AG09309 (cell line): Measurements from ENCODE around the genes VRK1 and SETD3.

- RRBS, result no CpG with 5 or more reads among the region's 53 CpGs
Measured at GRCh38 chr14:96797006-96797577, at the start of gene VRK1. Gene VRK1 (plus strand): TSS chr14:96797382.

- RRBS, result no CpG with 5 or more reads among the region's 3 CpGs
Measured at GRCh38 chr14:96852755-96853178, 55.6 kb downstream of the VRK1 start.

GRCh38 chr14:97709475-97710176, 912.4 kb downstream of the VRK1 start:
- RRBS, result no CpG with 5 or more reads among the region's 6 CpGs

GRCh38 chr14:97762413-97763109, 965.4 kb downstream of the VRK1 start:
- RRBS, result no CpG with 5 or more reads among the region's 6 CpGs

DNA sequence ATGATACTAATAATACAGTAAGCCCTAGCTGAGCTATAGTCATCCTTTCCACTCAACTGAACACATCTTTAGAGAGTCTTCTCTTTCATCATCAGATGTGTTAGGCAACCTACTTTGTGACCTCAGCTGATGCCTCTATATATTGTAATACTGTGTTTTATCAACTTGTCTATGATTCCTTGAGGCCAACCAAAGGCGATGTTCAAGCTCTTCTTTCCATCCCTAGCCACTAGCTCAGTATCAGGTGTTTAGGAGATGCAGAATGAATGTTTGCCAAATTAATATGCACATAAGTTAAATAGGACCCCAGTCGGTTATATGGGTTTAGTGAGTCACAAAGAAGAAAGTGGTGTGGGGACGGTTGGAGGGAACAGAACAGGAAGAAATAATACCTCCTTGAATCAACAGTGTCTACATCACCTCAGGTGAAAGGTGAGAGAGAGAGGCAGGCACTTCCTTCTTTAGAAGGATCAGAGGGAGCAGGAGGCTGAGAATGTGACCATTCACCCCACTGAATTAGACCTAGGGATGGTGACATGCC, 1196.6 kb downstream of the VRK1 start:
- RRBS, result no CpG with 5 or more reads among the region's 3 CpGs

- RRBS, result no CpG with 5 or more reads among the region's 36 CpGs
Measured at GRCh38 chr14:99191583-99192756, 80.0 kb downstream of the BCL11B start.

DNA sequence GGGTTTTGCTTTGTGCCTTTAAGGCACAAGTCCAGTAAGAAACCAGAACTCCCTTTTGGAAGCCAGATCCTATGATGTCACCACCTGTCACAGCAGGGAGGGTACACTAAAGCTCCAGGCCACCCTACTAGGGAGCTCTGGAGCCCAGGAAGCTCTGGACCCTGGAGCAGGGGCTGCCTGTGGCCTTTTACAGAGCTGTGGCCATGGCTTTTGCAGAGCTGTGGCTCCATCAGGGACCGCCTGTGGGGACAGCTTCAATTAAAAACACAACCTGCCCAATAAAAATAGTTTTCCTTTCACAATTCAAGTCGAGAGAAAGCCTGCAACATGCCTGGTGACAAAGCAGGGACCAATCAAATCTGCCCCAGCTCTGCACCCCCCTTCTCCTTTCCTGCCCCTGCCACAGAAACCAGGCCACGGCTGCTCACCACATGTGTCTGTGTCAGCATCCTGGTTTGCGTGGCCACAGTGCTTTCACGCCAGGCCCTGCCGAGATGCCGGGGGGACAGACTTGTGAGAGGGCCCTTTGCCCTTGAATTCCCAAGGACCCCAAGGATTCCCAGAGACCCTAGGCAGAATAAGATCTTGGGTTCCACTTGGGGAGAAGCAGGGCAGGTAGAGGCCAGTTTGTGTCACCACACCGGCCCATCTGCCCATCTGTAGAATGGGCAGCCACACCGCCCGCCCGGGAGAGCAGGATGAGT, 41.8 kb downstream of the BCL11B start:
- RRBS, result 6% methylated on average over 4 of the region's 11 CpGs

- RRBS, result no CpG with 5 or more reads among the region's 9 CpGs
Measured at GRCh38 chr14:99236654-99237574, 35.1 kb downstream of the BCL11B start.

DNA sequence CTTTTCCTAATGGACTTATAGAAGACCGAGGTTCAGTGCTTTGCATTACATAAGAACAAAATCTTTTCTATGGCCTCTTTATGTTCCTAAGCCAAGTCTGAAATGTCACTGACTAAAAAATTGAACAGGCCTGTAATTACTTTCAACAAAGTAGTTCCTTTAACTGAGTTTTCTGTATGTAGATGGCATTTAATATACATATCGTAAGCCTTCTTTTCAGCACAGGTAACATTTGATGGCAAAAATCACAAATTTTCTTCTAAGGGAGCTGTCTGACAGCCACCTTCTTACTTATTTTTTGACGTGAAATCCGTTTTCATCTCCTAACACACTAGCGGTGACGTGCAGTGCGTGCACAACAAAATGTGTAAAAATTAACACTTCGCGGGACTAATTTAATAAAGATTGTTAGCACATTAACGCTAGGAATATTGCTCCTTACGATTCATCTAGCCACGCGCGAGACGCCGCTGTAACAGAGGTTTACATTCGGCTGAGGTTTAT, 31.6 kb downstream of the BCL11B start:
- RRBS, result no CpG with 5 or more reads among the region's 17 CpGs

DNA sequence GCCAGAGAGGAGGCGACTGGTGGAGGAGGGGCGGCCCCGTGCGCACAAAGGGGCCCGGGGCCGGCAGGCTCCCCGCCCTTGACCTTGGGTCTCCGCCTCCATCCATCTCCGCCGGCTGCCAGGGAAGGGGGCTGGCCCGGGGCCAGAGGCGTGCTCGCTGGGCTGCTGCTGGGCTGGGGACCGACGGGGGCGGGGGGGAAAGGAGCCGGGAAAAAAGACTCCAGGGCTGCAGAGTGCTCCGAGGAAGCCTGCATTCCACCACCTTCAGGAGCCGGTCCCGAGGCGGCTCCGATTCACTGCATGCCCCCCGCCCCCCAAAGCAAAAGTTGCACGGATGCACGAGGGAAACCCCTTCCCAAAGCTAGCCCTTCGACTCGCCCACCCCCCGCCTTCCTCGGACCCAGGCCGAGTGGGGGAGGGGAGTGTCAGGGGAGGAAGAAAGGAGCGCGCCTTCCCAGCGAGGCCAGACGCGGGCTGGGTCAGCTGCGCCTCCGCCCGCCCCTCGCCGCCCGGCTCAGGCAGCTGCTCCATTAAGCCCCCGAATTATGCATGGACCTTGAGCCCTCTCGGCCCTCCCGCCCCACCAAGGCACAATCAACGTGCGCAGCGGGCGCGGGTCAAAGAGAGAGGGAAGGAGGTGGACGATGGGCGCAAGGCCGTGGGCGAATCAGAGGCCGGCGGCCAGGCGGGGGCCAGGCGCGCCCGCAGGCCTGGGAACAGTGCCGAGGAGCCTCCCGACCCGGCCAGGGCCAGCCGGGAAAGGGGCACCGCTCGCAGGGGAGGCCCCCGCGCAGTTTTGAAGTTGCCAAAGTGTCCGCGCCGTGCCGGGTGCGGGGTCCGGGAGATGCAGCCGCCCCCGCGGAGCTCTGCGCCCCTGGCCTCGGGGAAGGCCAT, 26.0 kb downstream of the BCL11B start:
- RRBS, result 11% methylated on average over 36 of the region's 78 CpGs

DNA sequence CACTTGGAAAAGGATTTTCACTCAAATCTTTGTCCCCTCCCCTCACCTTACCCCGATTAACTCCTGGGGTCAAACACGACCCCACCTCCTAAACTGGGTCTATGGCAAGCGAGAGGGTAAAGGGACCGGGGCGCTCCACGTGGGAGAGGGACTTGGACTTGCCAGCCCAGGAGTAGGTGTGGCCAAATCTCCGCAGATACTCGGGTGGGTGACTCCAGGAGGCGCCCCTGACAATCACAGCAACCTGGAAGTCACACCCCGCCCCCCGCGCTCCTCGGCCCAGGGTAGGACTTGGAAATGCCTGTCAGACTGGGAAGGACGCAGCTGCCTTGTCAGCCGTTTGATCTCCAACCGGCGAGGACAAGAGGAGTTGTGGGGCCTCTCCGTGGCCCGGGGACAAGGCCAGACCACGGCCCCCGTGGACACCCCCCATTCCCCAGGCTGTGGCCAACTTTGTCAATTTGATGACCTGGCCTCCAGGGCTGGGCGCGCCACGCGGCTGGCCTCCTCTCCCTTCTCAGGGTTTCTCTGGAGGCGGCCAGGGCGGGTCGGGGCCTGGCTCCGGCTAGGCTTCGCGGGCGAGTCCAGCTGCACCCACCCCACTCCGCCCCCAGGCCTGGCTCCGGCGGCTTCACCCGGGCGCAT, 1.1 kb upstream of the BCL11B start:
- RRBS, result 3% methylated on average over 6 of the region's 37 CpGs

GRCh38 chr14:99360748-99361471, 88.9 kb upstream of the BCL11B start:
- RRBS, result no CpG with 5 or more reads among the region's 18 CpGs

DNA sequence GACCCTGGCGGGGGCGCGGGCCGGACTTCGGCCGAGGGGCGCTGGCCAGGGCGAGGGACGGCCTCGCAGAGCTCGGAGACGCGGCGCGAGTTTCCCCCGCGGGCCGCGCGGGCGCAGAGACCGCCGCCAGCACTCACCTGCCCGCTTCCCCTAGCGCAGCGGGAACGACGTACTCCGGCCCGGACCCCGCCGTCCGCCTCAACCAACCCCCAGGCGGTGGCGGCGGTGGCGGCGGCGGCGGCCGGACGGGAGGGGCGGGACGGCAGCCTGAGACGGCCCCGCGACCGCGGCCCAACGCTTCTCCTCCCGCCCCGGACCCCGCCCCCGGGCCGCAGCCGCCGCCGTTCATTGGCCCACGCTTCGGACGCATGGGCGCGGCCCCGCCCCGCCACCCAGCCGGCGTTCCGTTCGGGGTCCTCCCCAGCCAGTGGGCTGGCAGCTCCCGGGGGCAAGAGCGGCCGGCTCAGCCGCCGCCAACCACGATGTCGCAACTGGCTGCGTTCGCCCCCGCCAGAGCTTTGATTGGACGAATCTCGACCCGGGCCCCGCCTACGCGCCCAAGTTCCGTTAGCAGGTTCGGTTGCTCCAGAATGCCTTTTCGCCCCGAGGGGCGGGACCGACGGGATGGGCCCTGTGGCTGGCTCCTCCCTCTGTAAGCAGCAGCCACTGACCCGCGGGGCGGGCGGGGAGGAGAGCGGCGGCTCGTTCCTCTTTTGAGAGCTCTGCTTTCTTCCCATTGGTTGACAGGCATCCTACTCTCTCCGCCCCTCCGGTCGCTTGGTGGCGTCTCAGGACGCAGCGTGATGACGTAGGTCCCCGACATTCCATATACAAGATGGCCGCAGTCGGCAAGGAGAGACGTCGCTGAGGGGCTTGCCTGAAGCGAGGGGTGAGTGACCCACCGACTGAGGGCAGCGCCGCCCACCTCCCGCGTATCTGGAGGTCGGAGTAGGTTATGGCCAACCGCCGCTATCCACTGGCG, at the start of gene SETD3:
TSS of gene SETD3 (minus strand) at position 269 of the 982 bp plus-strand sequence.
- RRBS, result 2% methylated on average over 48 of the region's 121 CpGs

DNA sequence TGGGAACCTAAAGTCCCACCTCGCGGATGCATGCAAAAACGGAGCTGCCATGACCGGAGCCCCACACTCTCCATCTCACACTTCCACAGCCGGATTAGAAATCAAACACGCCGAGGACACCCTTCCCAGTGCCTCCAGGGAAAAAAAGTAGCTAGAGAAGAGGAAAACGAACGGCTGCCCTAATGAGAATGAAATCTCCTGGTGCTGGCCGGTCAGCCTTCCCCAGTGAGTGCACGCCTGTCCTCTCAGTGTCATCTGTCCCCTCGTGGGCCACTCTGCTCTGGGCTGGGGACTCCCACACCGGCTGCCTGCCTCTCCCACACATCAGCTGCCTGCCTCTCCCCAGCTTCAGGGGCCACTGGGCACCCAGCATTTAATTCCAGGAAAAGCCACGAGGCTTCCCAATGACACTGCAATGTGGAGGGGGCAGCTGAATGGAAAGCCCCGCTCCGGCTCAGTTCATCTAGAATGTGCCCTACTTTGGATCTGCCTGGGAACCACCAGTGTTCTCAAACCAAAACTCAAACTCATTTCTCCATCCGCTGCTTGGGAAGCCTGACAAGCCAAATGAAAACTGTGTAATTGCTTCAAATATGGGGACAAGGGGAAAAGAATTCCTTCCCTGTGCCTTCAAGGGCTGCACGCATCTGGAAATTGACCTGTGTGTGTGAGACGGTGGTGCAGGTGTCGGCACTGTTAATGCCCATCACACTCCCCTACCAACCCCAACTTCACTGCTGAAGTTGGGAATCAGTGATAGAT, 58.9 kb downstream of the CCDC85C start:
- RRBS, result 78% methylated on average over 5 of the region's 20 CpGs

DNA sequence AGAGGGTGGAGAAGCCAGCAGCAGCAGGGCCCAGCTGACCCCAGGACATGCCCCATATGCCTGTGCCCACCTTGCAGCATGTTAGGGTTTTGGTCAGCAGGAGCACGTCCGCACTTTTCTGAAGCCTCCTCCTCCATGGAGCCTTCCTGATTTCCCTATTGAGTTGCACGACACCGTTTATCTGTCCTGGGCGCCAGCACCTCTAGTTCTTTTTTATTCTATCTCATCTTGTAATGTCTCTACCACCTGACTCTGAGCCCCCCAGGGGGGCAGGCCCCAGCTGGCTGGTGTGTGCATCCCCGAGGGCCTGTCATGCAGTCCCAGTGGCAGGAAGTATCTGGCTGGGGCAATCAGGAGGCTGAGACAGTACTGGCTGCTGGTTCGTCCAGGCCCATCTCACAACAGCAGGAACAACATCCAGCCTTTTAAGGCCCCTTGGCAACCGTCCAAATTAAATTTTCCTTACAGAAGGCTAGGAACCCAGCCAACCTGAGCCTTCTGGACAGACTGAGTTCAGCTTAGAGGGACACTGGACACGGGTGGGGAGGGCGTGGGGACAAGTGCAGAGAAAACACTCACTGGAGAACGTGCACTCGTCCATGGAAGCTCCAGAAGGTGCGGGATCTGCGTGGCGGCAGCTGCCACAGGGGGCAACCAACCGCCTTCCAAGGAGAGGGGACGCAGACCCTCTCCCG, 39.5 kb downstream of the CCDC85C start:
- RRBS, result 86% methylated on average over 1 of the region's 18 CpGs

DNA sequence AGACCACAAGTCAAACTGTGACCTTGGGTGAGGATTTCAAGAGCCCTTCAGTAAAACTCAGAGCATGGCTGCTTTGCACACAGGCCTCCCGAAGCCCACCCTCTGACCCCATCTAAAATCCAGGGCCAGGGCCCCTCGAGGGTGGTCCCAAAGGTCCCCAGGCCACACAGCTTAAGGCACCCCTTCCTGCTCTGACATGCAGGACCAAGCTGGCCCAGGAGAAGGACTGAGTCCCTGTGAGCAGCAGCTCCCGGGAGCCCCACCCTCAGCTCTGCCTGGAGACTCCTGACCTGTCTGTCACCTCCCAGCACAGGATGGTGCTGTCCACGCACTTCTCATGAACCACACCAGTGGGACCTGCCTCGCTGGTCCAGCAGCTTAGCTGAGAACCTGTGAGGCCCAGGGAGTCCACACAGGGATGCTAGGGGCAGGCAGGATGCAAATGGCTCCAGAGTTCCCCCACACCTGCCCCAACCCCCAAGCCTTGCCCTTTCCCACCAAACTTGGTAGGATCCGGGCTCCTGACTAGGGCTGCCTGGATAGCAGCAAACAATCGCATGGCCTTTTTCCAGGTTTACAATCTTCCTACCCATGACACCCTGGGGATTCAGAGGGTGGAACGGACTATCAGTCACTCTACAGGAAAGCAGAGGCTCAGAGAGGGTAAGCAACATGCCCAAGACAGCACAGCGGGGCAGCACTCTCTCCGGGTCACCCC, 27.7 kb downstream of the CCDC85C start:
- RRBS, result no CpG with 5 or more reads among the region's 10 CpGs

- RRBS, result no CpG with 5 or more reads among the region's 8 CpGs
Measured at GRCh38 chr14:99664133-99664946, 19.4 kb downstream of the HHIPL1 start.

DNA sequence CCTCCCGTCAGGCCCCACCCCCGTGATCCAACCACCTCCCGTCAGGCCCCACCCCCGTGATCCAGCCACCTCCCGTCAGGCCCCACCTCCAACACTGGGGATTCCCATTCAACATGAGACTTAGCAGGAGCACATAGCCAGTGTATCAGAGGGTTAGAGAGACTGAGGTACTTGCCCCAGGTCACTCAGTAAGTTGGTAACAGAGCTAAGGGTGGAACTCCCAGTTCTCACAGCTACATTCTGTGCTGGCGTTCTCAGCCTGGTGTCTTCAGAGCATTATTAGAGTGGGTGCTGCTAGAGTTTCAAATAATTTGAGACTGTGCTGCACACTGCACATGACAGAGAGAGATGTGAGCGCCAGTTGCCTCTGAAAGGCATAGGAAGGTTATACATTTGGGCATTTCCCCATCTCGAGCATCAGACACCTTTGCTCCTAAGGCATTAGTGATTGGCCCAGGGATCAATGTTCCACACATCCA, 115.8 kb upstream of the EVL start:
- RRBS, result no CpG with 5 or more reads among the region's 8 CpGs

DNA sequence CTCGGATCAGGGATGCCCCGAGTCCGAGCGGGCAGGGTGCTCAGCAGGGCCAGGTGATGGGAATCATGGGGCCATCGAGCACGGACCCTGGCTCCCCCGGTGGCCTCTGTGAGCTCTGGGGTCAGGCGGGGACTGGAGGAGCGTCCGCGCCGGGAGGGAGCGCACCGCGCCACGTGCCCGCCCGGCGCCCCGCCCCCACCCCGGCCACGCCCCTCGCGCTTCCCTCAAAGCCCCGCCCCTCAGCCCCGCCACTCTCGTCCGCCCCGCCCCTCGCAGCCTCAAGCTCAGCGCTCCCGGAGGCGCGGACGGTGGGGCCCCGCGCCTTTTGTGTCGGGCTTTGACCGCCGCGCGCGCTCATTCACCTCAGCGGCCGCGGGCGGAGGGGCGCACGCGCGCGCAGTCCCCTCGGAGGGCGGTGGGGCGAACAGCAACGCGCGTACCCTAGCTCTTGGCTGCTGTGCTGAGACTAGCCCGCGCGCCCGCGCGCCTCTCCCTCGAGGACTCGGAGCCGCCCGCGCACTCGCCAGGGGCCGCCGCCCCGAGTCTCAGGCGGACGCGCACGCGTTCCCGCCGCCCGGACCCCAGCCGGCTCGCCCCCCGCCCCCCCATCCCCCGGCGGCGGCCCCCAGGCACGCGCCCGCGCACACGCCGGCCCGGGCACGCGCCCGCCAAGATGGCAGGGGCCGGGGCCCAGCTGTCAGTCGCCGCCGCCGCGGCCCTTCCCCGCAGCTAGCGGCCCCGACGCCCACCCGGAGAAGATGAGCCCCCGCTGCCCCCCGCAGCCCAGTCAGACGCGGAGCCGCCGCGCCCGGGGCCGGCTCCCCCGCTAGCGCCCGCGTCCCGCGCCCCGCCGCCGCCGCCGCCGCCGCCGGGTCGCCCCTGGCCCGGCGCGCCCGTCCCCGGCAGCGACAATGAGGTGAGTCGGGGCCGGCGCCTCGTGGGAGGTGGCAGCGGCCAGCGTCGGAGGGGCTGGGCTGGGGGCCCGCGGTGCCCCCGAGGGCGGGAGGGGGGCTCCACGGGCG, 93.8 kb upstream of the EVL start:
- RRBS, result 4% methylated on average over 57 of the region's 151 CpGs

DNA sequence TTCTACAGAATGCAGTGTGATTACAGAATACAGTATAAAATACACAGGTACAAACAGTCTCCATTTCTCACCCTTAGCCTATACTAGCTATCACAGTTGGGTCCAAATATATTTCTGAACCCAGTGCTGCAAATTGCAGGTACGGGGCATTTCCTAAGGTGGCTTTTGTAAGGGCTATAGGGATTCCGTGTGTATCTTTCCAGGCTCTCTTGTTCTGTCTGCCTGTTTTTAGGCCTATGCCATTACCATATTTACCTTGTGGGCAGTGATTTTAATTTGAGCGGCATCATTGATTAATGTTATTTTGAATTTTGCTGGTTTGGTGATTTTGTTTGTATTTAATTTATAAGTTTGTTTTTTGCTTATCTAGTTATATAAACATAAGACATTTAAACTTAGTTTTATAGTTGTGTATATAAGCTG, 84.7 kb upstream of the EVL start:
- RRBS, result no CpG with 5 or more reads among the region's 3 CpGs